Pulmonary lymph node (tissue), 1 donor: Measurements from ENCODE around the gene TBC1D1.

DNA sequence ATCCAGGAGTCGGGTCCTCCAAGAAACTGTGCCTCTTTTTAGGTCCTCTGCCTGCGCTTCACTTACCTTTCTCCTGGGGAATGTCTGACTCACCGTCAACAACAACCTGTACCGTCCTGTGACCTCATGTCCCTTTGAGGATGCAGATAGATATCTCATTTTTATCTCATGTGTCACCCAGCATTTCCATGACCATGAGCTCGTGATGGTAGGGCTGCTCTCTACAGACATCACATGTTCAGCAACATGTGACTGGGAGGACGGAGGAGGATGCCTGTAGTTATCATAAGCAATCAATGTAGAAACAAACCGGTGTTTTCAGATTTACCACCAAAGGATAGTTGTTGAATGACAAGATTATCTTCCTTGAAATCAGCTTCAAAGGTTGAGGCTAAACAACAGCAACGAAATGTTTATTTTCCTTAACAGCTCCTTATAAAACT is 12.0 kb upstream of the C4orf19 start:
- PRO-cap: no peak

- PRO-cap: no peak
Observed at GRCh38 chr4:37590324-37590895, 95.8 kb downstream of the RELL1 start.

- PRO-cap: no peak
Observed at GRCh38 chr4:37825546-37826052, 887 bp upstream of the PGM2 start.

DNA sequence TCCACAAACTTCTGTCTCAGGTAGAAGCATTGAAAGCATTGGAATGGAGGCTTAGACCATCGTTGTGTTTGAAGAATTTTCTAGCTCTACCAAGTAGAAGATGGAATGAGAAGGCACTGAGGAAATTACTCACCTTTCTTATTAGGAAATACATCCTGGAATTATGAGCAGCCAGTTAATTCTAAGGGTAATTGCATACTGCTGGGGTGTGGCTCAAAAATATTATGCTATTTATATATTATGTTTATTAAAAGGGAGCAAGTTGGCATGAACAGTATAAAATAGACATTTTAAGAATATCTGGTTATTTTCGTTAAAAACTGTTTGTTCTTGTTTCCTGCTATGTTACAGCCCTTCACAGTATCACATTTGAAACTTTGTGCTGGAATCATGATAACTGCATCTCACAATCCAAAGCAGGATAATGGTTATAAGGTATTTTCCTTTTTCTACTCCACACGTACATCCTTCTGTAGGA is 13.1 kb downstream of the PGM2 start:
- PRO-cap: no peak

DNA sequence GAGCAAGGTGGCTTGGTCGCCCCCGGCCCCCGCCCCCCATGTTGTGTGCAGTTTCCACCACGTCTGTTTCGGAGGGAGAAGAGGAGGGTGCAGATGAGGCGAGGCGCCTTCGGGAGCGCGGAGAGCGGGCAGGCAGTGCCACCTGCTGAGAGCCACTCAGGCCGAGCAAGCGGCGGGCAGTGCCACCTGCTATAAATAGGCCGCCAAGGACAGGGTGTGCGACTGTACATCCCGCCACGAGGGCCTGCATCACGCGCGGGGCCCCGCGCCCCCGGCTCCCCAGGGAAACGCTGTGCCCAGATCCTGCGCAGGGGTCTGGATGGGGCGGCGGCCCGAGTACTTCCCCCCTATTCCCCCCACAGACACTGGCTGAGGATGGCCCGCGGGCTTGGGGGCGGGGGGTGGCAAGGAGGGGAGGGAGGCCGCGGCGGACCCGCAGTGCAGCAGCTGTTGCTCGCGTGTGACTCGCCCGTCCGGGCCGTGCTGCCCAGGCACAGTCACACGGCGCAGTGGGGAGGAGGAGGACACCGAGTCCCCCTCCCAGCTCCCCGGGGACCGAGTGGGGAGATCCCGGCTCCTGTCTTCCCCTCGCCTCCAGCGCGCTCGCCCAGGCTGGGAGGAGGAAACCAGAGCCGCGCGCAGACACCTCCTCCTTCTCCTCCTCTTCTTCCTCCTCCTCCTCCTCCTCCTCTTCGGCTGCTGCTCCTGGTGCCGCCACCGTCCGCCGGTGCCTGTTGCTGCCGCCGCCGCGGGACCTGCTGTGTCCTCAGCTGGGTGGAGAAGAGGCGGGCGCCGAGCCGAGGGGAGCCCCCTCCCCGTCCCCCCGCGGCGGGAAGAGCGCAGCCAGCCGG is at the start of gene TBC1D1:
Gene TBC1D1 (plus strand): TSS at position 686 of the 851 bp plus-strand sequence.
- PRO-cap: bidirectional peak, plus-strand start at position 221 of the sequence, minus-strand start at position 70 of the sequence; bidirectional peak, plus-strand start at position 695 of the sequence, minus-strand start at position 456 of the sequence

- PRO-cap: no peak
Observed at GRCh38 chr4:37976388-37976889, 16.2 kb downstream of the PTTG2 start.

- PRO-cap: bidirectional peak, plus-strand start at chr4:37977336, minus-strand start at chr4:37977167
Observed at GRCh38 chr4:37976890-37977744, 16.9 kb downstream of the PTTG2 start.

GRCh38 chr4:38231909-38232153 is 271.6 kb downstream of the PTTG2 start:
- PRO-cap: no peak

DNA sequence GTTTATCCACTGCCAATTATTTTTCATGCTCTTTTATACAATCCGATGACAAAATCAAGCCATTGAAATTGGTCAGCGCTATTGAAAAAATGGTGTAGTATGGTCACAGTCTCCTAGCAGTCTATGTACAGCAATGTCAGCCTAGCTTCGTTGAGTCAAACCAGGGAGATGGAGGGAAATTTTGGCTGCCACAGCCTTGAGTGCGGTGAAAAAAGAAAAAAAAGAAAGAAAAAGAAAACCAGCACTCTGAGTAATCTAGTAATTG is 350.1 kb downstream of the PTTG2 start:
- PRO-cap: no peak

DNA sequence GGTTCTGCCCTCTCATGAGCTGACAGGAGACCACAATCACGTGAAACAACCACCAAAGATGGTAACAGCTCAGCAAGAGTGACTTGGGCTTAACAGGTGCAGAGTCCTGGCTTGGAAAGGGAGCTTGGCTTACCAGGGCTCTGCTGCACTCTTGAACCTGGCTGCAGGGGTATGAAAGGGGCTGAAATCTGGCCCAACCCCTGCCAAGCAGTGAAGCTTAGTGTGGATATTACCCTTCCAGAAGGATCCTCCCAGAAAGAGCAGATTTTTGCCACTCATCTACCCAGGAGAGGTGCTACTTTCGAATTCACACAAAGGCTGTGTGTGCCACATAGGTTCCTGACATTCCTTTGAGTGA is 350.4 kb downstream of the PTTG2 start:
- PRO-cap: unidirectional peak, plus-strand start at position 101 of the sequence

DNA sequence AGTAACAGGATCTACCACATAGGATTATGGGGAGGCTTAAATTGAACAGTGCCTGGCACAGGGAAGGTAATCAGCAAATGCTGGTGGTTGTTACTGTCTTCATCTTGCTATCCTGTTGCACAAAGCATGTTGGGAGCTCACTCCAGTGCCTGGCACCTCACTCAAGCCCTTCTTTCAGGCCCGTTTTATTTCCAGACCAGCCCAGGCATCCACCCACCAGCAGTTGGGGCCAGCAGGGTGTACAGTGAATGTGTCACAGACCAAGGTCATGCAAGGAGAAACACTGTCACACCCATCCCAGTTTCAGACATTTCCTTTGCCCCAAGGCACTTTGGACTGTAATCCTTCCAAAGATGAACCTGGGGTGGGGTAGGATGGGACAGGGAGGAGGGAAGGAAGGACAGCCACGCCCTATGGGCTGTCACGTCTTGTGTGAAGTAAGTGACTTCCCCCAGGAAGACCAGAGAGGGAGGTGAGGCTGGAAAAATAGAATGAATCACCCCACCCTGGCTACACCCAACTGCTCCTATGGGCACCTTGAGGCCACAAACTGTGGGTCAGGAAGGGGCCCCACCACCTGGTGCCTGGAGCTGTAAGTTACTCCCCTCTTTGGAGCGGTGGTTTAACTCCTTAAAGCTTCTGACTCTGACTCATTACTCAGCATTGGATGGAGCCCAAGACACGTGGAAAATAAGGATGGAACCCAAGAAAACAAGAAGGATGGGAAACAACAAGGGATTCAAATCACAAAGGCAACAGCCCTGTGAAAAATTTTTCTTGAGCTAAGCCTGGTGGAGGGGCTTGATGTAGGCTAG is 350.0 kb upstream of the KLF3 start:
- PRO-cap: no peak

DNA sequence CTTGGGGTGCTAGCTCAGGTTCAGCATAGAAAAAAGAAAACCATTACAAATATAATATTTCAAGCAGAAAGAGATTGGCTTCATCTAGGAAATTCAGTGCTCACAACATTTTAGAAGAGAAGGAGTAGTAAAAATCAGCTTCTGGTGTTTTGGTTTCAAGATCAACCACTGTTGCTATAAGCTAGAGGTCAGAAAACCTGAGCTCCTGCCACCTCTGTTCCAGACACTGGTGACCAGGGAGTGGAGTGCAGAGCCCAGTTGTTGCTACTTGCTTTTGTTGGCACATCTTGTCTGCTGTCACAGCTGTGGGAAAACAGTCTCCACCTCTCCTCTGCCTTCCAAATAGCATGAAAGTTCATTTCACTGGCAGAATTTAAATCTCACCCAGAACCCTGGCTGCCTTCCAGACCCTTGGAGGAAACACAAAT is 297.6 kb upstream of the KLF3 start:
- PRO-cap: no peak

- PRO-cap: no peak
Observed at GRCh38 chr4:38449879-38450130, 214.2 kb upstream of the KLF3 start.

- PRO-cap: no peak
Observed at GRCh38 chr4:38490037-38490766, 173.8 kb upstream of the KLF3 start.

DNA sequence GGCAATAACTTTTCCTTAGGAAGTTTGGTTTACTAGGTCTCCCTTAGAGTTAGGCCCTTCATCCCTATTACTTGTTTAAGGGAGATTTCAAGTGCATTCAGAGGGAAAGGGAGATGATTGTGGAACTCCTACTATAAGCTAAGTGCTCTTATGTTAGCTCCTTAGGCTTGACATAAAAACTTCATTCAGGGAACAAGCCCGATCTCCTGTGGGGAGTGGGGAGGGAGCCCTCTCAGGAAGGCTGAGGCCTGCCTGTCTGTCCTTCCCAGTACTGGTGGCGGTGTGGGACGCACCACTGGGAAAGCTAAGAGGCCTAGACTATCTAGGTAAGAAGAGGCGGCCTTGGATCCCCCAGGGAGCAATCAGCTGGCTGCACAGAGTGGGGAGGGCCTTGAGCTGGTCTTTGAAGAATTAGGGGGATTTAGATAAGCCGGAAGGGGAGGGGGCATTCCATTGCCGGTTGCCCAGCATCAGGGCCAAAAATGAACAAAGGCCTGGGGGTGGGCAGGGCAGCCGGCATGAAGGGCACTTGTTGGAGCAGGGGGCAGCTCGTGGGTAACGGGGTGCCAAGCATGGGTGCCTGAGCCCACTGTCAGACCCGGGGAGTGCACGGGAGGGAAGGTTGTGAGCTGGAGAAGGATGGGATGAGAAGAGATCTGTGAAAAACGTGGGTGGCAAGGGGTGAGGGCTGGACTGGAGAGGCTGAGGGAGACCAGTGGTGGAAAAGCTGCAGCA is 8.3 kb downstream of the KLF3 start:
- PRO-cap: no peak

DNA sequence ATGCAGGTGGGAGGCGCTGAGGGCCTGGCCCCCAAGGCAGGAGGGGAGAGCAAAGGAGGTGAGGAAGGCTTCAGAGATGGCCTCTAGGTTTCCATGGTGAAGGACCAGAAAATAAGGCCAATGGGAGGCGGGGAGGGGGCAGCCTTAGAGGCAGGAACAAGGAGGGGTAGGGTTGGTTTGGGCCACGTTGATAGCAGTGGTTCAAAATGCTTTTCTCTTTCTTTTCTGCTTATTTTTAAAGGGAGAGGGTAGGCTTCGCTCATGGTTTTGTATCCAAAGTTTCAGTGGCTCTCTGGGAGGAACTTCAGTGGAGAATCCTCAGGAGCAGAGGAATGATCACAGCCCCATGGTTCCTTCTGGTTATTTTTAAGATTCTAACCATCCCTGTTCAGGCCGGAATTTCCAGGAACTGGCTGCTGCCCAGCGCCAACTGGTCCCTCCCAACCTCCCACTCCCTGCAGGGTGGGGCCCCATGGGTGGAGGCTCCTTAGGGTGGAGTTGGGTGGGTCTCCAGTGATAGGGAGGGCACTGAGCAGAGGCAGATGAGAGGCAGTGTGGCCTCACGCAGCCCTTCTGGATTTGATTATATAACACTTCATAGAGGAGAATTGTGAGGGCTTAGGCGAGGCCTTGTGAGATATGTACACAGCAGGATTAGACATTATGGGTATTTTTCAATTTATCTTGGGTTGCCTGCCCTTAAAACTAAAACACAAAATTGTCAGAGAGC is 9.0 kb downstream of the KLF3 start:
- PRO-cap: no peak

- PRO-cap: no peak
Observed at GRCh38 chr4:38678628-38679329, 14.8 kb downstream of the KLF3 start.

DNA sequence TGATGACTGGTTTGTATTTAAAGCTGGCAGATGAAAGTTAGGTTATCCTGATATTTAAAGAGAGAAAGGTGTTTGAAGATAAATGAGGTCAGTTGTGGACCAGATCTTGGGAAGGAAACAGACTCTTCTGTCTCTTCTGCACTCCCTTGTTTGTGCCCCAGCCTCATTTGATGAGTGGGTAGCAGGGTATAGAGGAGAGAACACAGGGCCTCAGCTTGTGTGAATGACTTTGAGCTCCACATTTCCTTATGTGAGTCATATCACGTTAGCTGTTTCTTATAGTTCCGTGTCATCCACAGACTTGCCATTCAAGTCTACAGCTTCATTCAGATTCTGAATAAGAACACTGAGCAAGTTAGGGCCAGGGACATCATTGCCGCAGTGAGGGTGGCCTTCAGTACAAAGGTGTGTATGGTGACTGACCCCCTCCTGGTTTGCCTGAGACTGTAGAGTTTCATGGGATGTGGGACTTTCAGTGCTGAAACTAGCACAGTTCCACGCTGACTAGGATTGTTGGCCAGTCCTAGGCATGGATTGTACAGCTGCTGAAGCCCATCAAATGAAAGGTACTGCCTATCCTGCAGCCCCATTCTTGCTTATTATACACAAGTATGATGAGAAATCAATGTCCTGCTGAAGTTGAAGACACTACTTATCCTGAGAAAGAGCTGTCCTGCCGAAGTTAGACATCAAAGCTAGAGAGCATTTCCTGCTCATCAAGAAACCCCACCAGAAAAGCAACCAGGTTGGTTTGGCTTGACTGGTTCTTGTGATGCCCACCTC is 23.6 kb downstream of the KLF3 start:
- PRO-cap: no peak

- PRO-cap: no peak
Observed at GRCh38 chr4:38697080-38698328, 33.5 kb downstream of the KLF3 start.

DNA sequence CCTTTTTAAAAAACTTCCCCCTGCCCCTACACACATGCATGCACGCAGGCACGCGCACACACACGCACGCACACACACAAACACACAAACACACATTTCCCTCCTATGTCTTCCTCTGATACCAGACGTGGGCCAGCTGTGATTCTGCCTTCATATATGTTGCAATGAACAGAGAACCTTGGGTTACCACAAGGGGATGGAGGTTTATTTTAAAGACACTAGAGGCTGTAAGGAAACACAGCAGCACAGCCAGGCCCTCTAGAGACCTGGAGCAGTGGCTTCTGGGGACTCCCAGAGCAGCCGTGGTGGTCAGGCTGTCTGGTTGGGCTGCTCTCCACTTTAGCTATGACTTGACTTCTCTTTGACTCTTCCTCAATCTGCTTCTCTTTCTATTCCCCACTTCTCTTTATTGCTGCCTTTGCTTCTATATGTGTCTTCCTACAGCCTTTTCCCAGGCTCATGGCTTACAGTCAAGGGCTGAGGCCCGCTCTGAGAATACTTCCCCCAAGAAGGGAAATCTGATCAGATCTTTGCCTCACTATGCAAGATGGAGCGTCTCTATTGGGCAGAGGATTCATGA is 3.2 kb upstream of the TLR10 start:
- PRO-cap: no peak